OCI-LY7 (cell line): ENCODE measurements around a stretch of chr3.

GRCh38 chr3:23349898-23350961 lies 147.1 kb downstream of the UBE2E2 start:
- PRO-cap: no peak
- RAMPAGE, long total RNA: no peak

DNA sequence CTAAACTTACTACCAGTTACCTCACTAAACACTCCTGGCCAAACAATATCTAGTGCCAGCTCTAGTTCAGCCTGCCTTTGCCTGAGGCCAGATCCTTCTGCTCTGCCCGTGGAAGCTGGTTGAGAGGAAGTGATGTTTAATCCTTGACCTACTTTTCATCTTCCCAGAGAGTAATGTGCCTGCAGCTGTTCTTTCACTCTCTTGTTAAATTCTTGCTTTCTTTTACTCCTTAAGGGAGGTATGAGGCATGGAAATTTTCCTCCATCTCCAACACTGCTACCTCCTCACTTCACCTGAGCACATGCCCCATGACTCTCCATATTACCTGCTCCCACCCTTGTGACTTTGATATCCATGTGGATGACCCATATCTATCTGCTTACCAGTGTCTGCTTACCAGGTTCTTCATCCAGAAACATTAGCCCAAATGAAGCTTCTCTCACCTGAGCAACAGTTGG lies 53.4 kb downstream of the UBE2E1 start:
- PRO-cap: no peak
- RAMPAGE, long total RNA: no peak

- PRO-cap: no peak
- RAMPAGE, long total RNA: no peak
Measured at GRCh38 chr3:23915317-23916182, 1.2 kb downstream of the NKIRAS1 start.

DNA sequence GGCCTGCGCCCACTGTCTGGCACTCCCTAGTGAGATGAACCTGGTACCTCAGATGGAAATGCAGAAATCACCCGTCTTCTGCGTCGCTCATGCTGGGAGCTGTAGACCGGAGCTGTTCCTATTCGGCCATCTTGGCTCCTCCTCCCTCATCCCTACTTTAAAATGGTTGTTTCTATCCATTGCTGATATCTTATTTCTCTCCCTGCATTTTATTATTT lies 150.2 kb downstream of the NR1D2 start:
- PRO-cap: no peak
- RAMPAGE, long total RNA: no peak

- PRO-cap: no peak
- RAMPAGE, long total RNA: no peak
Measured at GRCh38 chr3:24146284-24146847, 201.3 kb downstream of the NR1D2 start.

DNA sequence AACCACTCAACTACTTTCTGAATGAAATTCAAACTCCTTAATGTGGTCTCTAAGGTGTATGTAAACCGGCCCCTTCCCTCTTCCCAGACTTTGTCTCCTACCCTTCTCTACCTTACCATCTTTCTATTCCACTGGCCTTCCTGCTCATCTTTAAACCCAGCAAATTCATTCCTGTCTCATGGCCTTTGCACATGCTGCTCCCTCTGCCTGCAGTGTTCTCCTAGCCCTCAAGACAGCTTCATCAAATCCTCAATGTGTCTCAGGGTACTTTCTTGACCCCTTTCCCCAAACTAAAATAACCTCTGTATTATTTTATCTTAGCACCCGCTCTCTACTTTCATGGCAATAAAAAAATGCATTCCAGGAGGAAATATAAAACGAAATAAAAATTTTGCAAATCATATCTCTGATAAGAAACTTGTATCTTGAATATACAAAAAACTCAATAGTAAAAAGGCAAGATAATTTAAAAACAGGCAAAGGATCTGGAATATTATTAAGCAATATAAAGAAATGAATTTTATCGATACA lies 40.9 kb downstream of the THRB start:
- PRO-cap: no peak
- RAMPAGE, long total RNA: no peak

DNA sequence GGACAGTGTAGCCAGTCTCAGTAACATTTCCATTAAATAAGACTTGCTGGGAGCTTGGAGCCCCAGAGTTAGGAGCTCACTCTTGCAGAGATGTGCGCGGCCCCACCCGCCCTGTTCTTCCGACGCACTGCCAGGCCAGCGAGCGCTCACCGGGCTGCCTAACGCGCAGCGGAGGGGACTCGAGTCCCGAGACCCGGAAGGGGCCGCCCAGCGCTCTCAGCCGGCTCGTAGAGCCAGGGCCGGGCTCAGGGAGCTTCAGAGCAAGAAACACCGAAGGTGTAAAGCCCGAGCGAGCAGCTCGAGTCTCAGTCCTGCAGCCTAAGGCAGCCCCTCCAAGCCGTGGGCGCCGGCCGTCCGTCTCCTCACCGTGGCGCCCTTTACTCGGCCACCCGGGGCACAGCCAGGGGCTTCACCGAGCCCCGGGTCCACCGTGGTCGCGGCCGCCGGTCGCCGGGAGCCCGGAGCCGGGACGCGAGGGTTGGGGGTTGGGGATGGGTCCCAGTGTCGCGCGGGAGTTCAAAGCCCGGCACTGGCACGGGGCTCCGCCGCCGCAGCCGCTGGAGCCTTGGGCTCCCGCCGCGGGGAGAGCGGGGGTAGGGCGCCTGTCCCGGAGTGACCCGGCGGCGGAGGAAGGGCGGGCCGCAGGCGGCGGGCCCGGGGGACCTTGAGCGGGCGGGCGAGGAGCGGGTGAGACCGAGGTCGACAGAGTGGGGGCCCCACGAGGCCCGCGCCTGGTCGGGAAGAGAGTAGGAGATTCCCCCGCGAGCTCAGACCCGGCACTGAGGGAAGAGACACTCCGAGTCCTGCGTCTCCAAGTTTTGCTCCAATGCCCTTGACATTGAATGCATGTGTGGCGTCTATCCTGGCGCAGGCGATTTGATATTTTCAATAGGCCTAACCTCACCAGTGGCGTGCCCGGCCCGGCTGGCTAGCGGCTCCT lies 26.9 kb upstream of the THRB start:
- PRO-cap: no peak
- RAMPAGE, long total RNA: no peak

GRCh38 chr3:25151348-25152037 lies 276.6 kb upstream of the RARB start:
- PRO-cap: no peak
- RAMPAGE, long total RNA: no peak

- PRO-cap: no peak
- RAMPAGE, long total RNA: no peak
Measured at GRCh38 chr3:25620505-25620926, 44.2 kb downstream of the TOP2B start.

DNA sequence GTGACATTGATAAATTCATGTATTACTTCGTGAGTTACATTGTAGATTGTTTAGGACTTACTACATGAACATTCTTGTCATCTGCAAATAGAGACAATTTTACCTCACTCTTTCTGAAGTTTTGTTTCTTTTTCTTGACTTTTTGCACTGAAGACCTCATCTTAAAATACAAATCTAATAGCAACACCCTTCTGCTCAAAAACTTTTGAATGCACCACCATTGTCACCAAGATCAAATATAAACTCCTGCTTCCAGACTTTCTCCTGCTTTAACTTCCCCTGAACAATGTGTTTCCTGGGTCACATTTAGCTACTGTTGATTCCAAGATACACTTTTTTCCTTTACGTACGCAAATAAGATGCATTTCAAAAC lies 221.1 kb downstream of the OXSM start:
- PRO-cap: no peak
- RAMPAGE, long total RNA: no peak

- PRO-cap: no peak
- RAMPAGE, long total RNA: no peak
Measured at GRCh38 chr3:27632501-27633681, 89.2 kb downstream of the EOMES start.

DNA sequence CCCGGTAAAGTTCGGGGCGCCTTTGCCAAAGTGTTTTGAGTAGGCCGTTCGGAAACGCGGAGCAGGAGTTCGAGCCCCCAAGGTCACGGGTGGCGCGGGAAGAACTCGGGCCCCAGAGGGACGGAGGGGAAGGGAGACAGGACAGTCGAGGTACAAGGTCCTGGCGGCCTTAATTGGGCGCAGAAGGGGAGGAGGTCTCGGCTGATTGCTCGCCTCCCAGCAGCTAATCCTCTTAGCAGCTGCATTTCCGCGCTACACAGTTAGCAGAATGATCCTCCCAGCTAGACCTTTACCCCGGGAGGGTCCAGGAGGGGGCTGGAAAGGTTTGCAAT lies 7.4 kb downstream of the EOMES start:
- PRO-cap: no peak
- RAMPAGE, long total RNA: no peak

GRCh38 chr3:27881353-27881946 lies 159.3 kb upstream of the EOMES start:
- PRO-cap: no peak
- RAMPAGE, long total RNA: no peak

DNA sequence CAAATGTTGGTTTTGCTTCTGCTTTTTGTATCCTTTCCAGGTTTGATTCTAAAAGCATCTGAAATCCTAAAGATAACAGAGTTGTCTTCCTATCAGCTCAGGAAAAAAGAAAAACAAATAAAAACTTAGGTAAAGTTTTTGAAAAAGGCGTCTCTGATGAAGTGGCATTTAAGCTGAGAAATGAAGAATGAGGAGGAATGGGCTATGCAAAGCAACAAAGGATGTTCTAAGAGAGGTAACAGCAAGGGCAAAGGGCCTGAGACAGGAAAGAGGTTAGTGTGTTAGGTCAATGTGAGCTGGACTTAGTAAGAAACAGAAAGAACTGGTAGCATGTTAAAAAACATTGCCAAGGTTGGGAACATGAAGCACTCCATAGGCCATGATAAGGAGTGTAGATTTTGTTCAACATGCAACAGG lies 104.6 kb upstream of the CMC1 start:
- PRO-cap: no peak
- RAMPAGE, long total RNA: no peak

DNA sequence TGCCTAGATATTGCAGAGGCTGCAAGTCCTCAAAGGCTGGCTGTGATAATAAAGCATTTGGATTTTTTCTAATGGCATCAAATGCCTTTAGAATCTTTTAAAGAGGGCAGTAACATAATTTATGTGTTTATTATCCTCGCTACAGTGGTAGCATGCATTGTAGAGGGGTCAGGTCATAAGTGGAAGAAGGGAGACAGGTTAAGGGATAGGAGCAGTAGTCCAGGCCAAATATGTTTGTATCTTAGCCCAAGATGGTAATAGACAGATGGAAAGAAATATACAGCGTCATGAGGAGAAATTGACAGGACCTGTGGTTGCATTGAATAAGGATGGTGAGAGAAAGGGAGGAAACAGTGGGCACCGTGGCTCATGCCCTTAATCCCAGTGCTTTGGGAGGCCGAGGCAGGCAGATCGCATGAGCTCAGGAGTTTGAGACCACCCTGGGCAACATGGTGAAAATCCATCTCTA lies 2.7 kb downstream of the CMC1 start:
- PRO-cap: no peak
- RAMPAGE, long total RNA: no peak

DNA sequence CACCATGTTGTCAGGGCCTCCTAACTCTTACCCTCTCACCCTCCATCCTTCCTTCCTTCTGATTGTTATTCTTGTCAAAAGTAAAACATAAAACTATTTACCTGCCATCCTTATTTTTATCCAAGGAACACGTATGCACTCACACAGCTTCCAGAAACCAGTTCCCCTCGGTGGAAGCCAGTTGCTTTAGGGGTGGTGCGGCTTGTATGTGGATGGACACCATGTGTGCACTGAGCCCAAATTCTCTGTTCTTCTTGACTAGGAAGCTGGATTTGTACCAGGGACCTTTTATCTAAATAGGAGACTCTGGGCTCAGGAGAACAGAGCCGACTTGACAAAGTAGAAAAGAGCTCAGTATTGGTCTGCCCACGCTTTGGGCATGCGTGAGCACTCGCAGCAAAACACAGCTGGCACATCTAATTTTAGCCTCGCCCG lies 1.2 kb upstream of the RBMS3 start:
- PRO-cap: no peak
- RAMPAGE, long total RNA: no peak

GRCh38 chr3:29515594-29516172 lies 234.8 kb downstream of the RBMS3 start:
- PRO-cap: no peak
- RAMPAGE, long total RNA: no peak

GRCh38 chr3:29639321-29640382 lies 358.8 kb downstream of the RBMS3 start:
- PRO-cap: no peak
- RAMPAGE, long total RNA: no peak

DNA sequence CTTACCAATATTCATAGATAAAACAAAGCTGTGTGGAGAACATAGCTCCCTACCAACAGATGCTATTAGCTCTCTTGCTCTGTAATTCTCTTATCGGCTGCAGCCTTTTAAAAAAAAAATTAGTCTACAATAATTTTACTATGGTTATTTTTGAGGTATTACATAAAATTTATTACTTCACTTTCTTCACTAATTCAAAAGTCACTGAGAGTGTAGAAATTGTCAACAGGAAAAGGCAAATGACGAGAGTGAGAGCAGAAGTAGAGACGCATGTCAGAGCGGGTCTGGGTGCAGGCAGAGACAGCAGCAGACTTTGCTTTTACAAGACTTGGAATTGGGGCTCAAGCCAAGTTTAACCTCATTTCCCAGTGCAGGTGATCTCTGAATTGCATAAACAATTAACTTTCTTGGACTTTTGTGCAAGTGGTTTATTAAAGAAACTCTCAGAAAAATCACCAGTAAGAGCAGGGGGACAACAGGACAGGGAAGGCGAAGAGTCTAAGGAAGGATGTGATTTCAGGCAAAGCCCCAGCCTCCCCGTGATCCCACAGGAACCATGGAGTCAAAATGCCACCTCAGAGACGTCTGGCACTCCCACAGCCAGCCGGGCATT lies 274.2 kb upstream of the TGFBR2 start:
- PRO-cap: no peak
- RAMPAGE, long total RNA: no peak

- PRO-cap: no peak
- RAMPAGE, long total RNA: no peak
Measured at GRCh38 chr3:30342352-30342869, 264.0 kb upstream of the TGFBR2 start.